Placental epithelial cell (primary cell): ENCODE measurements around a stretch of chr9.

- CAGE, long polyA plus RNA: no peak
Measured at GRCh38 chr9:98012371-98012717, 29.2 kb downstream of the ANP32B start.

DNA sequence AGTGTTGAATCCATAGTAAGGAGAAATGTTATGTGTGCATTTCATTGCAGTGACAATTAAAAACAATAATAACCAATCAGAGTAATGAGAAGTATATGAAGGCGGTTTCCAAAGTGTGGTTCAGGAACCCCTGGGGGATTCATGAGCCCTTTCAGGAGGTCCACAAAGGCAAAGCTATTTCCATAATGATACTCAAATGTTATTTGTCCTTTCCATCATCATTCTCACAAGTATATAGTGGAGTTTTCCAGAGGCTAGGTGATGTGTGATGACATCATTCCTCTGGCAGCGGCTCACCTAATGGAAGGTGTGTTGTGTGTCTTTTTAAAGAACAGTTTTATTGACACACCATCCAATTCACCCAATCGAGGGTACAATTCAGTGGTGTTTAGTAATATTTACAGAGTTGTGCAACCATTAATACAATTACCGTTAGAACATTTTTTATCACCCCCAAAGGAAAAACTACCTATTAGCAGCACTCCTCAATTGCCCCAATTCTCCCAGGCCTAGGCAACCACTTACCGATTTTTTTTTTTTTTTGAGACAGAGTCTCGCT lies 9.7 kb downstream of the NANS start:
- CAGE, long polyA plus RNA: no peak

DNA sequence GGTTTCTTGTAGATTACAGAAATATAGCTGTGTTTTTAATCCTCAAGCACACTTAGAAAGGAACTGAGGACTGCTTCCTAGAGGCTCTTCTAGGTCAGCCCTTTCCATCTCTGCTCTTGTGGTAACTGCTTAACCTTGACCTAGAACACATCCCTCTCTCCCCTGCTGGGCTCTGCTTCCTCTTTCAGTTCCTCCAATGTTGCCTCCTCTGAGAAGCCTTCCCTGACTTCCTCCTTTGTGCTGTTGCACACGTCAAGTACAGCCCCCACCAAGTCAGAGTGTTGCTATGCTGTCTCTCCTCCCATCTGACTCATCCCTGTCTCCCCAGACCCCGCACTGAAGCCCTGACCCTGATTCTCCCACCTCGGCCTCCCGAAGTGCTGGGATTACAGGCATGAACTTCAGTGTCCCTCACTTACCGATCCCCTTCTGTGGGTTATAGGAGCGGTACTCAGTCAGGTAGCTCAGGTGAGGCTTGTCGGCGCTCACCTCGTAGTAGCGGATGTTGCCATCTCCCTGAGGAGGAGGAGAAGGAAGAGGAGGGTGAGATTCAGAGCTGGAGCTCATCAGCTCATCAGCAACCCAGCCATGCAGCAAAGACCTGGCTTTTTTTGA lies 10.5 kb upstream of the TRIM14 start:
- CAGE, long polyA plus RNA: no peak

DNA sequence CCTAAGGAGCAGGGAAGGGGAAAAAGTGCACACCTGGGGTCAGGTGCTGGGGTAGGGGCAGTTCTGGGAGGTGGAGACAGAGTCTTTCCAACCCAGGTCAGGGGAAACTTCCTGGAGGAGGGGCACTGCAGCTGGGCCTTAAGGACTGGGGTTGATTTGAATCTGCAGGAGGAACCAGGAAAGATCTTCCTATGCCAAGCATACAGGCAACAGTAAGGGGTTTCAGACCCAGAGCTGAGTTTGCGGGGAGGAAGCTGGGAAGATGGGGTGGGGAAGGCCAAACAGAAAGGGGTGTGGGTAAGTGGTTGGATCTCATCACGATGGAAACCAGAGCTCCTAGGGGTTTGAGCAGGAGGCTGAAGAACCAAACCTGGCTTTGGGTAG lies 8.9 kb downstream of the TBC1D2 start:
- CAGE, long polyA plus RNA: no peak

GRCh38 chr9:98753808-98754186 lies 42.6 kb downstream of the ANKS6 start:
- CAGE, long polyA plus RNA: no peak

DNA sequence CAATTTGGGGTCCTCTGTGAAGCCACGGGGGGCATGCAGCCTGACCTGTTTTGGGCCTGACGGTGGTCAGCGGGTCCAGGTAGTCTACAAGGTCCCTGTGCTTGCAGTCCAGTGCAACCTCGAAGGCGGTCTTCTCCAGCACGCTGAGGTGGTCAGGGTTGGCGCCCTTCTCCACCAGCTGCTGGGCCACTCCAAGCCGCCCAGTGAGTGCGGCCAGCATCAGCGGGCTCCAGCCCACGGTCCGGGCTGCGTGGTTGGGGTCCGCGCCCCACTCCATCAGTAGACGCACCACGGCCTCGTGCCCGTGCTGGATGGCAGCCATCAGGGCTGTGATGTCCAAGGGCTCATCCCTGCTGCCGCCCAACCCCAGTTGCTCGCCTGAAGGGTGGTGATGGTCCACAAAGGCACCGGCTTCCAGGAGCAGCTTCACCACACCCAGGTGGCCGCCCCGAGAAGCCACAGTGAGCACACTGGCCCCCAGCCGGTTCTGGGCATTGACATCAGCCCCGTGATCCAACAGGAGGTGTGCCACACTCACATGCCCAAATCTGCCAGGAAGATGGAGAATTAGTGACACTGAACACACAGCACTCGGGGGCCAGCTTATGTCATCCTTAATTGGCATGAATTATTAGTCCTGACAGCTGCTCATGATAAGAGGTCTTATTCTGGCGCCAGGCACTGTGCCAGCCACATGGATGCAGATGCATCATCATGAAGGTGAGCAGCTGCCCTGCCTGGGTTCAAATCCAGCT lies 6.1 kb downstream of the ANKS6 start:
- CAGE, long polyA plus RNA: no peak

DNA sequence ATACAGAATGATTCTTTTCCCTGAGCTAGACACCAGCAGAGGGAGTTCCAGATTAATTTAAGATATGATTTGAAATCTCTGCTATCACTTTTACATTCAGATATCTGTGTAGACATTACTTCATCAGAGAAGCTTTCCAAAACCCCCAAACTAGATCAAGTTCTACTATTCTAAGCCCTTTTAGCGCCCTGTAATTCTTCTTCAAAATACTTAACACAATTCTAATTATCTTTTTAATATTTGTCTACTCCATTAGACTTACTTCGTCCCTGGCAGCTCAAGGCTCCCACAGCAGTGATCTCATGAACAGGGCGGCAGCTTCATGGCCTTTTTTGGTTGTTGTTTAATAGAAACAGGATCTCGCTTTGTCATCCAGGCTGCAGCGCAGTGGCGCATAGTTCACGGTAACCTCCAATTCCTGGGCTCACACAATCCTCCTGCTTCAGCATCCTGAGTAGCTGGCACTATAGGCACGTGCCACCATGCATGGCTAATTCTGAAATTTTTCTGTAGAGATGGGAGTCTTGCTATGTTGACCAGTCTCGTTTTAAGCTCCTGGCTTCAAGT lies 878 bp upstream of the GALNT12 start:
- CAGE, long polyA plus RNA: no peak

DNA sequence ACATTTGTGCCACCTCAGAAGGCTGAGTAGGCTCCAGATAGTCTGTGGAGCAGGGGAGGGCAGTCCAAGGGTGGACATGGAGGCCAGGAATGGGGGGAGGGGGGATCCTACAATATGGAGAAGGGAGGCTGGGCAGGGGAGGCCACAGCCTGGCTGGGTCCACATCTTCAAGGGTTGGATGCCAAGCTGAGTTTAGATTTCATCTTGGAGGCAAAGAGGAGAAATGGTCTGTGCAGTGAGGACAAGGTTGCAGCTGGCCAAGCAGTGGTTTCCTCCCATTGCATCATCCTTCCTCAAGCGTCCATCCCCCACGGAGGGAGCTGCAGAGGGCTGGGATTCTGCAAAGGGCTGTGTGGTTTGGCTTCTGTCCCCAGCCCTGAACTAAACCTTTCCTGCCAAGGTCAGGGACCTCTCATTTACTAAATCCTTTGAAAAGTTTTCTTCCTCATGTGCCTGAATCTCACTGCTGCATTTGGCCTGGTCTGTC lies 60.2 kb downstream of the GALNT12 start:
- CAGE, long polyA plus RNA: no peak

- CAGE, long polyA plus RNA: no peak
Measured at GRCh38 chr9:98971153-98971555, 27.4 kb downstream of the COL15A1 start.

DNA sequence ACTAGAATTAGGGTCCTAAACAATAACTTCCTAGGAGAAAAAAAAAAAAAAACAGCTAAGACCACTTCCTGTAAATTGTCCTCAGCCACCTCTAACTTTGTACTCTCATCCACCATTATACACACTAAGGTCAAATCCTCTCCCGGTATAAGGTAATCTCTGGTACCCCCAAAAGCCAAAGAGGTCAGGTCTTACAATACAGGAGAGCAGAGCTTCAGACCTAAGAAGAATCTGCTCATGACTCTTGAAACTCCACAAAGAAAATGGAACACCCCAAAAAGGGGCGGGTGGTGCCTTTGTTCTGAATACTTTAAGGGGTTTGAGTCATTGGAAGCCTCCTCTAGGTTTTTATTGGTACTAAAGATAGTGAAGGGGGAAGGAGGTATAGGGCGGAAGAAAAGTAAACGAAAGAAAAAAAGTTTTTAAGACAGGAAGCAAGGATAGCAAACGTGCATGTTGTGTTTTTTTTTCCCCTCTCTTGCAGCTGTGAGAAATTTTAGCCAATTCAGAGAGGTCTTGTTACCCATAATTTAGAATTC lies 69.9 kb downstream of the COL15A1 start:
- CAGE, long polyA plus RNA: no peak

DNA sequence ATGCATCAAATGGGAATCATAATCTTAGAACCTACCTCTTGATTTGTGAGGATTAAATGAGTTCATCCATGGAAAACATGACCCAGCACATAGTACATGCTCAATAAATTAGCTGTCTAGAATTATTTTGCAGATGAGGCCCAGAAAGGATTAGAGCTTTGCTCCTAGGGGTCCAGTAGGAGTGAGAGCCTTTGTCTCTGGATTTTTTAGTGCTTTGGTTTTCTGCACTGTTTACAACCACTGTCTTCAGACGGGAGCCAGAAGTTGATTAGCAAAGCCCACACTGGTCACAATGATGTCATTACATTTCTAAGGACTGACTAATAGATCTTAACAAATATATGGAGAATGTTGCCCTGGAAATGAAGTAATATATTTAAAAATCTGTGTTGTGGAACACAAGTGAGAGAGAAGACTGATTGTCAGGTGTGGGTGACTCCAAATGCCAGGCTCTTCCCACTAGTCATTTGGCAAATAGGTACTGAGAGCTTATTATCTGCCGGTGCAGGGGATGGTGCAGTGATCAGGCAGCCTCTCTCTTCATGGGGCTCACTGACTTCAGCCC lies 76.1 kb downstream of the COL15A1 start:
- CAGE, long polyA plus RNA: no peak

DNA sequence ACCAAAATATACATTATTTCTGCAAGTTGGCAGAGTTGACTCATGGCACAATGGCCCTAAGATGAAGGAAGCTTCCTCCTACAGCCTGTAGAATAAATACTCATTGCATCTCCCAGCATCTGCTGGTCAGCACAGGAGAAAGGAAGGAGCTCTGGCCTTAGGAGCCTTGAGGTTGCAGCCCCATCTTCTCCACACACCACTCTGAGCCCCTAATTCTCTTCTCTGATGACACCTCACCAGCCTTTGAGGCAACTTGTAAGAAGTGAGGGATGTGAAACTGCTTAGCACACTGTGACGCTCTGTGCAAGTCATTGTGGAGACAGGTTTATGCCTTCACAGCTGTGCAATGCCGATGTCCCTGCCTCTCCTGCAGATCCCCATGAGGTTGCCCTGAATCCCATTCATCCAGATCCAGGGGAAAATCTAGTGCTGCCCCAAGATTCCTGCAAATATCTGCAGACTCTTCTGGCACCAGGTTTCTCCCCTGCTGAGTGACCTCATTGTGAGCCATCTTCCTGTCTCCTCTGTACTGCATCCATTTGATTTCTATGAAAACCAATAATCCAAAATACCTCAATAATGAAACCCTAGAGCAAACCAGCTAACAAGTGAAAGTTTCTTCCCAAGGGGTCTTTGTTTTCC lies 65.3 kb upstream of the TGFBR1 start:
- CAGE, long polyA plus RNA: no peak

- CAGE, long polyA plus RNA: no peak
Measured at GRCh38 chr9:99059124-99060111, 45.5 kb upstream of the TGFBR1 start.

GRCh38 chr9:99107599-99108031 lies 2.7 kb downstream of the TGFBR1 start:
- CAGE, long polyA plus RNA: no peak

- CAGE, long polyA plus RNA: no peak
Measured at GRCh38 chr9:99137607-99138188, 32.8 kb downstream of the TGFBR1 start.

DNA sequence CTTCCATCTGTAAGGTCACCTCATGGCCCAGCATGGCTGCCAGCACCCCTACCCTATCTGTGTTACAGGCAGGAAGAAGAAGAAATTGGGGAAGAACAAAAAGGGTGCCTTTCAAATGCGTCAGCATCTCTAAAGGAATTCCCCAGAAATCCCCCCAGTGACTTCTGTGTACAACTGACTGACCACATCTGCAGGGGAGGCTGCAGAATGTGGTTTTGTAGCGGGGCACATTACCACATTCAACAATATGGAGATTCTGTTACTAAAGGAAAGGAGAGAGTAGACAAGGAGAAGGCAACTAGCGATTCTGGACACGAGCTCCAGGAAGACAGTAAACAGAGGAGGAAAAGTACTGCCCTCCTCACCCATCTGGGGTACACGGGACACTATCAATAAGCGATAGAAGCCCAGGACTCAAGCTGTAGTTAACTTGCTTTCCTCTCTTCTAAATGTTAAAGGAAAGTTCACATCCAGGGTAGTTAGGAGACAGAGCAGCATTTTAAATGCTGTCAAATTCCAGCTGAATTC lies 40.0 kb downstream of the ALG2 start:
- CAGE, long polyA plus RNA: no peak

GRCh38 chr9:99721339-99721638 lies 100.4 kb upstream of the NR4A3 start:
- CAGE, long polyA plus RNA: no peak

GRCh38 chr9:100147774-100148678 lies 49.0 kb downstream of the INVS start:
- CAGE, long polyA plus RNA: no peak

- CAGE, long polyA plus RNA: no peak
Measured at GRCh38 chr9:100426235-100426791, 630 bp upstream of the MSANTD3 start.

DNA sequence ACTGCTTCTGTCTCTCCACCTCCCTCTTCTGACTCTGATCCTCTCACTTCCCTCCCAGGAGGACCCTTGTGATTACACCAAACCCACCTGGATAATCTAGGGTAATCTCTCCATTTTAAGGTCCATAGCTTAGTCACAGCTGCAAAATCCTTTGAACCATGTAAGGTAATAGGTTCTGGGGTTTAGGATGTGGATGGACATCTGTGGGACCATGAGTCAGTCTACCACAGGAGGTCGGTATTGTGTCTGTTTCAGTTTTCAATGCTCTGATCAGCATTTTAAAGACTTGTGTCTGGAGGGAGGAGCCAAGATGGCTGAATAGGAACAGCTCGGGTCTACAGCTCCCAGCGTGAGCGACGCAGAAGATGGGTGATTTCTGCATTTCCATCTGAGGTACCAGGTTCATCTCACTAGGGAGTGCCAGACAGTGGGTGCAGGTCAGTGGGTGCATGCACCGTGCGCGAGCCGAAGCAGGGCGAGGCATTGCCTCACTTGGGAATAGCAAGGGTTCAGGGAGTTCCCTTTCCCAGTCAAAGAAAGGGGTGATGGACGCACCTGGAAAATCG lies 112.6 kb downstream of the CAVIN4 start:
- CAGE, long polyA plus RNA: no peak